HT1080 (cell line): ENCODE results near the gene KCNMA1.

GRCh38 chr10:77637108-77638172 lies at the start of gene KCNMA1:
KCNMA1 (minus strand) TSS chr10:77637808.
RAMPAGE:
- cytosol, long total RNA, result no peak
- long total RNA, result start-site peak on the minus strand at chr10:77637450-77637476, 164 reads
- nucleus, long total RNA, result no peak

DNA sequence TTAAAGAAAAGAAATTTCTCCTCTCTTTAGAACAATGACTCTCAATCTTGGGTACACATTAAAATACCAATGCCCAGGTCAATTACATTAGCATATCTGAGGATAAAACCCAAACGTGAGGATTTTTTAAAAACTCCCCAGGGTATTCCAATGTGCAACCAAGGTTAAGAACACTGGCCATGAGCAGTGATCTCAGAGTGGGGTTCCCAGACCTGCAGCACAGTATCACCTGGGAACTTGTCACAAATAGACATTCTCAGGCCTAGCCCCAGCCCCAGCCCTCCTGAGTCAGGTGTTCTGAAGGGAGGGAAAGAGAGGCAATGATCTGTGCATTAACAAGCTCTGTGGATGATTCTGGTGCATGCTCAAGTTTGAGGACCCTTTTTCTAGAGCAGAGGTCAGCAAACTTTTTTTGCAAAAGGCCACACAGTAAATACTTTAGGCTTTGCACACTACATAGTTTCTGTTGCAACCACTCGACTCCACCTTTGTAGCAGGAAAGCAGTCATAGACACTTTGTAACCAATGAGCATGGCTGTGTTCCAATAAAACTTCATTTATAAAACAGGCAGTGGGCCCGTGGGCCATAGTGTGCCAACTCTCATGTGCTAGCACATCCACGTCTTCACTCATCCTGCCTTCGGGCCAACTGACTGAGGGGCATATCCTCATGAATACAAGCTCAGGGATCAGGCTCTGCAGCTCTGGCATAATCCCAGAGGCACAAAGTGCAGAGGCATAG lies 71.4 kb downstream of the DLG5 start:
RAMPAGE:
- cytosol, long total RNA, result no peak
- long total RNA, result no peak
- nucleus, long total RNA, result no peak

DNA sequence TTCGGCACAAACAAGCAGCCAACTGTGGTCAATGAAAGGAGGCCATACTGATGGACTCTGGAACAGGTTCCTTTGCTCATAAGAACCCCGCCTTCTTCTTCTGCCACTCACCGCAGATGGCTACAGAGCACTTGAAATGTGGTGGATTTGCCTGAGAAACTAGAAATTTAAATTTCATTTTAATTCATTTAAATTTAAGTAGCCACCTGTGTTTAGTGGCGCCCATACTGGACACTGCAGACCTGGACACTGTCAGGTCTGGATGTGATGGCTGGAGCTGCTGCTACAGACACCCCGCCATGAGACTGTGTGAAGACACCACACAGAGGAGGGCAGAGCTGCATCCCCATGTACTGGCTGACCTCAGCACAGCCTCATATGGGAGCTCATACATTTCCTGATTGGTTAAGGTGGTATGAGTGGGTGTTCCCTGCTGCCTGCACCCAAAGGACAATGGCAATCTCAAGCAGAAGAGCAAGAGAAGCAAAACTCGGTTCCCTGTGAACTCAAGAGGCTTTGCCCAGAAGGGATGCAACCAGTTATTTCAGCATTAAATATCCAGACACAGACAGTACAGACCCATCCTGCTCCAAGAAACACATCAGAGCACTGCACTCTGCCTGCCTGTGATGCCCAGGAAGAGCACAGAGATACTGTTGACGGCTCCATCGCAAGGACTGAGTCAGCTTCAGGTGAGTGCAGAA lies 60.0 kb downstream of the DLG5 start:
RAMPAGE:
- cytosol, long total RNA, result no peak
- long total RNA, result no peak
- nucleus, long total RNA, result no peak

DNA sequence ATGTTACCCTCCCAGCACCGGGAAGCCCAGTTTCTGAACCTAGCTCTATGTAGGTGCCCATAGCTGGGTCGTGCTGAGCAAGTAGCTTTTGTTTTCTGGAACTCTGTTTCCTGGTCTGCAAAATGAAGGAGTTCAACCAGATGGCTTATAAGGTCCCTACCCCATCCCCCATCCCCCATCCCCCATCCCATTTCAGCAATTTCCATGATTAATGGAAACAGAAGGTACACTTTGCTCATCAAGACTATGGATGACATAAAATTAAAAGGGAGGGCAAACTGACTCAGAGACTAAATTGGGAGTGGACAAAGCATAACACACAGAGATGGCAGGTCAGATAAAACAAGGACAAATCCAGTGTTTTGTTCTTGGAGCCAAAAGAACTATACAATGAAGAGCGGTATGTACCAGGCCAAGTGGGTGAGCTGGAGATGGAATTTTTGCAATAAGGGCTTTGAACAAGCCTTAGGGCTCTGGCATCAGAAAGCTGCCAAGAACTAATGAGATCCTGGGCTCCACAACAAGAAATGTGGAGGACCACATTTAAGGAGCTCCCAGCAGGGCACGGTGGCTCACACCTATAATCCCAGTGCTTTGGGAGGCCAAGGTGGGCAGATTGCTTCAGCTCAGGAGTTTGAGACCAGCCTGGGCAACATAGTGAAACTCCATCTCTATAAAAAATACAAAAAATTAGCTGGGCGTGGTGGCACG lies 56.6 kb downstream of the DLG5 start:
RAMPAGE:
- cytosol, long total RNA, result no peak
- long total RNA, result no peak
- nucleus, long total RNA, result no peak

GRCh38 chr10:77967477-77967973 lies 41.0 kb upstream of the DLG5 start:
RAMPAGE:
- cytosol, long total RNA, result no peak
- long total RNA, result no peak
- nucleus, long total RNA, result no peak

RAMPAGE:
- cytosol, long total RNA, result no peak
- long total RNA, result no peak
- nucleus, long total RNA, result no peak
Measured at GRCh38 chr10:77971259-77971772, 44.8 kb upstream of the DLG5 start.

GRCh38 chr10:78255920-78256555 lies 222.4 kb downstream of the RPS24 start:
RAMPAGE:
- cytosol, long total RNA, result no peak
- long total RNA, result no peak
- nucleus, long total RNA, result no peak

GRCh38 chr10:78516667-78517210 lies 483.1 kb downstream of the RPS24 start:
RAMPAGE:
- cytosol, long total RNA, result no peak
- long total RNA, result no peak
- nucleus, long total RNA, result no peak

DNA sequence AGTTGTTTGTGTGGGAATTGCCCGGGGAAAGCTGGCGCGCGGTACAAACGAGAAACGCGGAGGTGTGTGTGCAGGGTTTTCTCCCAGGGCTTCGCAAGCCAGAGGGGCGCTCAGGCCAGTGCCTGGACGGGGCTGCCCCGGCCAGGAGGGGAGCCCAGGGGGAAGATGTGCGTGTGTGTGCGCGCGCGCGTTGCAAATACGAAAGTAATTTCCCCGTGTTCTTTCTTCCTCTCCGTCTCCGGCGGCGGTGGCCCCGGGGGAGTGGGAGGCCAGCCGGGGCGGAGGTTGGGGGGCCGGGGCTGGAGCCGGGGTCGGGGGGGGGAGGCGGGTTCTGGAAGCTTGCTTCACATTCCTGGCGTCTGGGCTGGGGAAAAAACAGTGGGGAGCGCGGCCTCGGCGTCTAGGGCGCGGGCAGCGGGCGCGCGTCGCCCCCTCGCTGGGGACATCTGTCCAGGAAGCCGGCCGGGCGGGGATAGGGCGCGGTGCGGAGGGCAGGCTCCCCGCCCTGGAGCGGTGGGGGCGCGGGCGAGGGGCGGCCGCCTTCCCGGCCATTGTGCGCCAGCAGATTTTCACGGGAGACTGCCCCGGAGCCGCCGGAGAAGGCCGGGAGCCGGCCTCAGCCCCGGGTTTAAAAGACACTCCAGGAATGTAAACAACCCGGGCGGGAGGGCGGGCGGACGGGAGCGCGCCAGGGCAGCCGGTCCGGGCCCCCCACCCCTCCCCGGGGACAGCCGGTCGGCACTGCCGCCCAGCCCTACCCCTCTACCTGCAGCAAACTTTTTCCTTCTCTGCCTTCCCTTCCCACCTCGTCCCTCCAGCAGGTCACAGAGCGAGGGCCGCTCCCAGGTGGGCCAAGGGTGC lies 1.3 kb downstream of the ZMIZ1 start:
RAMPAGE:
- cytosol, long total RNA, result no peak
- long total RNA, result no peak
- nucleus, long total RNA, result no peak

RAMPAGE:
- cytosol, long total RNA, result no peak
- long total RNA, result no peak
- nucleus, long total RNA, result no peak
Measured at GRCh38 chr10:79072537-79073352, 4.0 kb downstream of the ZMIZ1 start.

DNA sequence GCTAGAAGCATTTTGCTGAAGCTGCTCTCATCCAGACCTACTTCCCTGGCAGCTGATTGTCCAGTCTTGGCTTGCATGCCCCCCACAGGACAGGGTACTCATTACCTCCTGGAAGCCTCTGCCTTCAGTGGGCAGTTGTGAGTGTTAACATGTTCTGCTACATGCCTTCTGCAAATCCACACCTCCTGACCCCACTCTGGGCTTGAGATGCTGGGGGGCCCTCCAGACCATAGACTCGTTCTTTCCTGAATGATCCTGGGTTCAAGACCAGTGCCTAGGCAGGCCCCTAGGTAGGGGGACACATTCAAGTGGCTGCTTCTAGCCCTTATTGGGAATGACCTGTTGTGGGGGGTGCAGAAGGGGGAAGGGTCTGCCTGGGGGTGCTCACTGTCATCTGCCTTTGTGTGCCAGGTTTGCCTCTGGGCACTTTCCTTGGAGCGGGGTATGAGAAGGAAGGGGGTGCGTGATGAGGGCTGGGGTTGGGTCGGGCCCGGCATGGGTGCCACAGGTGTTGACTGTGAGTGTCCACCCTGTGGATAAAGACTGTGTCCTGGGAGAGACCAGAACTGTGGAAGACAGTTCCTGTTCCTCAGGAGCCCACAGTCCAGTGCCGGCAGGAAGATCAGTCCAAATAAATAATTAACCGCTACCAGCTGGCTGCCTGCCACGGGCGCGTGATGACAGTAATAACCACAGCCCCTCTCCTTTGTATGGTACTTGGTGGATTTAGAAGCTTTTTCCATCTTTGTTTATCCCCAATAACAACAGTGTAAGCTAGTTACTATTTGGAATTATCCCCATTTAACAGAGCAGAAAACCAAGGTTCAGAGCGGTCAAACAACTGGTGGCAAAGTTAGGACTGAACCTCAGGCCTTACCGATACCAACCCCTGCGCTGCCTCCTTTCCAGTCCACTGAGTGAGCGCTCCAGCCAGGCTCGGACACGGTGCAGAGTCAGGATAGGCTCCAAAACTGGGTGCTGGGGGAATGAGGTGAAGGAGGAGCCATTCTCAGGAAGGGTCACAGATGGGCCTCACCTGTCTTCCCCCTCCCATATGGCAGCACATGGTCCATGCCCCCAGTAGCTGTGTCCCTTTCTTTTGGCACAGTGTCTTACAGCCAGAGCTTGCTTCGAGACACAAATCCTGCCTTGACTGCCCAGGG lies 5.0 kb downstream of the ZMIZ1 start:
RAMPAGE:
- cytosol, long total RNA, result no peak
- long total RNA, result no peak
- nucleus, long total RNA, result no peak

DNA sequence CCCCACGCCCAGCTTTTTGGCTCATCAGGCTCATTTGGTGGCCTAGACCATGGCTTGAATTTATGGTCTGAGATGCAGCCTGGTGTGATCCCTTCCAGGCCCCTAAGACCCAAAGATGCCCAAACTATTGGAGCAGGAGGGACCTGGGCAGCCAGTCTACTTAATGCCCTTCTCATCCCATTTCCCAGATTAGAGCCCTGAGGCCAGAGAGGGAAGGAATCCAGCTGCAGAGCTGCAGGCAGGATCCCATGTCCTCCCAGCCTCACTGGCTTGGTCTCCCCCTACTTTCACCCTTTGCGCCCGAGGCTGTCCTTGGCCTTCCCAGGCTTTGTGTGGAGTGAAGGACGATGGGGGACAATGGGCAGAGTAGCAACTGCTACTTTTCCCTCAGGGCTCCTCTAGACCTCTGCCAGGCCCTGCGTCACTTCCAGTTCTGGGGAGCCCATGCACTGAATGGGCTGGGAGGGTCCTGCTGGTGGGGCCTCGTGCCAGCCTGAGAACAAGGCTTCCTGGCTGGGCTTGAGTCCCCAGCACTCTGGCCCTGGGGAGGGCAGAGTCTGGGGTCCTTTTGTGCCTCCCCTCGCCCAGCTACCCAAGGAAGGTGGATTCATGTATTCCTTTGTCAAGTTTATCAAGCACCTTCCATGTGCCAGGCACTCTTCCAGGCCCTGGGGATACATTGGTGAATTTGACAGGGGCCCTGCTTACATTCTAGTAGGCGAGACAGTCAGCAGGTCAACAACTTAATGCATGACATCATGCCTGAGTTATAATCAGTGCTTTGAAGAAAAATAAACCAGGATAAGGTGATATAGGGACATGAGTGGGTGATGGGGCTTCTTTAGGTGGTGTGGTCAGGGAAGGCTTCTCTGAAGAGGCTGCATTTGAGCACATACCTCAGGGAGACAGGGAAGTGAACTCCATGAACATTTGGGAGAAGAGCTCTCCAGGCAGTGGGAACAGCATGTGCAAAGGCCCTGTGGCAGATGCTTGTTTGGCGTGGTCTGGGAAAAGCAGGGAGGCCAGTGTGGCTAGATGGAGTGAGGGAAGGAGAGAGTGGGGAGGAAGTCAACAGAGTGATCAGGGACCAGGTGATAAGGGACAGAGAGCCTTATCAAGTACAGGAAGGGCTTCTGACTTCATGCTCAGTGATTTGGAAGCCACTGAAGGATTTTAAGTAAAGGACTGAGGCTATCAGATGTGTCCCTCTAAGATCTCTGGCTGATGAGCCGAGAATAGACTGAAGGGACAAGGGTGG lies 14.0 kb downstream of the ZMIZ1 start:
RAMPAGE:
- cytosol, long total RNA, result no peak
- long total RNA, result no peak
- nucleus, long total RNA, result no peak

RAMPAGE:
- cytosol, long total RNA, result no peak
- long total RNA, result no peak
- nucleus, long total RNA, result no peak
Measured at GRCh38 chr10:79090400-79090842, 21.7 kb downstream of the ZMIZ1 start.

DNA sequence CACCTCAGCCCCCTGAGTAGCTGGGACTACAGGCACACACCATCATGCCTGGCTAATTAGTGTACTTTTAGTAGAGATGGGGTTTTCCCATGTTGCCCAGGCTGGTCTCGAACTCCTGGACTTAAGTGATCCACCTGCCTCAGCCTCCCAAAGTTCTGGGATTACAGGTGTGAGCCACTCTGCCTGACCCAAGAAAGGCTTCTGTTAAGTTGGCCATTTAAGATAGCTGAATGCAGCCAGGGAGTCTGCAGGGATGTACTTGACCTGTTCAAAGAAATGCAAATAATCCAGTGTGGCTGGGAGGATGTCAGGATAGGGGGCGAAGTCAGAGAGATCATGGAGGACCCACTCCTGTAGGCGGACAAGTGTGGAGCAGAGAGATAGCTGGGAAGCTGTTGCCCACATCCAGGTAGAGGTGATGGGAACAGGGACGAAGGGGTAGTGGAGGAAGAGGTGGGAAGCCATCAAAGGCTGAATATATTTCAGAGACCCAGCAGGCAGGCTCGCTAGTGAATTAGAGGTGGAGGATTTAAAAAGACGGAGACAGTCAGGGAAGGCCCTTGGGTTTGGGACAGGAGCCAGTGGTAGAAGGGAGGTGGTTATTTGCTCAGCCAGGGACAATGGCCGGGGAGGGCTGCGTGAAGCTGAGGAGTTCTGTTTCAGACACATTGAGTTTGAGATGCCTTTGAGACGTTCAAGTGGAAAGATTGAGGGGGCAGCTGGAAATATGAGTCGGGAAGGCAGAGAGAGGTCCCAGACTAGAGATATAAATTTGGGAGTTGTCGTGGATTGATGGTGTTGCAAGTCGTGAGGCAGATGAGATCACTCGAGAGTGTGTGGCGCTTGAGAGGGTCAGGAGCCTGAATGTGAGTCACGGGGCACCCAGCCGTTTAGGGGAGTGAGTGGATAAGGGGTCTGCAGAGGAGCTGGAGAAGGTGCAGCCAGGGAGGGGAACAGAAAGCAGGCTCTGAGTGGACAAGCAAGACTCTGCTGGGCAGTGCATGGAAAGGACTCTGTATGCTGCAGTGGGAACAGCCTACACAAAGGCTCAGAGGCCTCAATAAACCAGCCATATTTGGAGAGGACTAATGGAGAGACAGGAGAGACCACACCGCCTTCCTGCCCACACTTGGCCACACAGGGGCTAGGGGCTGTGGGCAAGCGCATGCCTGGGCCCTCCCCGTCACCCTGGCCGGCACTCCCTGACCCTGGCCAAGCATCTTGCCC lies 73.2 kb downstream of the ZMIZ1 start:
RAMPAGE:
- cytosol, long total RNA, result no peak
- long total RNA, result no peak
- nucleus, long total RNA, result no peak

DNA sequence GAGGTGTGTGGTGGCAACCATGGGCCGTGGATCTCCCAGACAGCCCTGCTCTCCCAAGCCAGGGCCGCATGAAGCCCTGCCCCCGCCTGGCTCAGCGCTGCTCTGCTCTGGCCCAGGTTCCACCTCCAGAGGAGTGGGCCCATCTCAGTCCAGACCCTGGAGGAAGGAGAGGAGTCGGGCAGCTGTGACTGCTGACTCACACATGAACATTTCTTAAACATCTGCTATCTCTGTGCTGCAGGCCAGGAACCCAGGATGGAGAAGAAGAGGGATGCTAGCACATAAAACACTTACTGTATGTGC lies 110.0 kb downstream of the ZMIZ1 start:
RAMPAGE:
- cytosol, long total RNA, result no peak
- long total RNA, result no peak
- nucleus, long total RNA, result no peak

DNA sequence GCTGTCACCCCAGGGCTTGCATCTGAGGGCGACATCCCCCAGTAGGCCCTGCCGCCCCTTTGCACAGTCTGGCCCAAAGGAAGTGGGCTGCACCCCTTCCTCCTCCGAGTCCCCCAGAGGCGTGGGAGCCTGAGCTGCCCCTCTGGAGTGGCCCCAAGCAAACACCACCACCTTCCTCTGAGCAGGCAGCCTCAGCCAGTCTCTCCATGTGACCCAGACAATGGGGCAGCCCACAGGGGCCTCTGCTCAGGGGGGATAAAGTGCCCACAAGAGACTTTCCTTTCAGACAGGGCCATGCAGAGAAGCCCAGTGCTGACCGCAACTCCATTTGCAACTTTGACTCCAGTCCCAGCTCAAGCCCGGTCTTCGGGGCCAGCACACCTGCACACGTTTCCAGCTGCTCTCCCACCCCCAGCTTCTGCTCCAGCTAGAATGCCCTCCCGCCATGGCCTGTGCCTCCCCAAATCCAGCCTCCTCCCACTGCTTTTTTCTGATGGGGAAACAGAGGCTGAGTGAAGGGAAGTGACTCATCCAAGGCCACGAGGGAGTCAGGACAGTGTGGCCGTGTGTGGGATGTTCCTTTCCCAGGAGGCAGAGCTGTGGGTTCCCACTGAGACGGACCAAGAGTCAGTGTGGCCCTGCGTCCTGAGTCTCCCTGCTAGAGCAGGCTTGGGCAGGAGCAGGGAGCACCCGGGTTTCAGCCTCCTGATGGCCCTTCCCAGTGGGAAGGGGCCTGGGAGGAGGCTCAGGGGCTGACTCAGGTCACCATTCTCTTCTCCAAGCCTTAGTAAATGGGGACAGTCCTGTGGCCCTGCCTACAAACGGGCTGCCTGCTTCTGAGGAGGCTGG lies 111.9 kb downstream of the ZMIZ1 start:
RAMPAGE:
- cytosol, long total RNA, result no peak
- long total RNA, result no peak
- nucleus, long total RNA, result no peak

RAMPAGE:
- cytosol, long total RNA, result no peak
- long total RNA, result no peak
- nucleus, long total RNA, result no peak
Measured at GRCh38 chr10:79245384-79246048, 101.8 kb upstream of the PPIF start.

DNA sequence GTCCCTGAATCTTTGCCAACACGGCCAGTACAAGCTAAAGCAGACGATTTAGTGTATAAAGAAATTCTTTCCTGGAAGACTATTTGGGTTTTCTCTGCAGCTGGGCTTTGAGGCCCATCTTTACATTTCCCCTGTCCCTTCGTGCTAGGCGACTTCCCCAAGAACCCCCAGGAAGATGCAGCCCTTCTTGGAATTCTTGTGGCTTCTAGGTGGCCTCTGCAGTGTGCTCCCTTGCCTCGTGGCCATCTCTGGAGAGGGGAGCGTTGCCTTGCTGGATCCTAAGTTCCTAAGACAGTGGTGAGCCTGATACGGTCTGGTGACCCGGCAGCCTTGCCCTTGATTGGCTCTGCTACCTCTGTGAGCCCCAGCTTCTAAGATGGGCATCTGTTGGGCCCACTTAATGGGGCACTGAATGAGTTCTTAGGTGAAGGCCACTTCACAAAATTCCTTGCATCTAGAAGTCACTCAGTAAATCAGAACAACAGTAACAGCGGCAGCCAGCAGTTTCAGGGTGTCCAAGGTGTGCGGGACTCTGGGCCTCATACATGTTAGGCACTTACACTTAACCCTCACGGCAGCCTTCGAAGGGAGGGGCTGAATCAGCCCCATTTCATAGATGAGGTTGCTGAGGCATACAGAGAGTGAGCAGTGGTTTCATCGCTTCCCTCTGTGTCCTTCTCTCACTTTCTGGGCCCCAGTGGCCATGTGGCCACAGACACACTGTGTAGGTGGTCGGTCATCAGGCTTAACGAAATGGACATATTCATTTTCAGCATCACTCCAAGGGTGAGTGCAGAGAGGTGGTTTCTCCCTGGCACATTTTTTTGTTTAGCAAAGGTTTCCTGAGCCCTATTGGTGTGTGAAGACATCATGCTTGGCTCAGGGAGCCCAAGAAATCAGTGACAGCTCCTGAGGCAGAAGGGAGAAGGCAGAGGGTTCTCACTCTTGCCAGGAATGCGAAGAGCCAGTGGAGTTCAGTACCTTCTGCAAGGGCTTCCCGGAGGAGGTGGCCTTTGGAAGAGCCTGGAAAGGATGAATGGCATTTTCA lies 62.1 kb upstream of the PPIF start:
RAMPAGE:
- cytosol, long total RNA, result no peak
- long total RNA, result no peak
- nucleus, long total RNA, result no peak

DNA sequence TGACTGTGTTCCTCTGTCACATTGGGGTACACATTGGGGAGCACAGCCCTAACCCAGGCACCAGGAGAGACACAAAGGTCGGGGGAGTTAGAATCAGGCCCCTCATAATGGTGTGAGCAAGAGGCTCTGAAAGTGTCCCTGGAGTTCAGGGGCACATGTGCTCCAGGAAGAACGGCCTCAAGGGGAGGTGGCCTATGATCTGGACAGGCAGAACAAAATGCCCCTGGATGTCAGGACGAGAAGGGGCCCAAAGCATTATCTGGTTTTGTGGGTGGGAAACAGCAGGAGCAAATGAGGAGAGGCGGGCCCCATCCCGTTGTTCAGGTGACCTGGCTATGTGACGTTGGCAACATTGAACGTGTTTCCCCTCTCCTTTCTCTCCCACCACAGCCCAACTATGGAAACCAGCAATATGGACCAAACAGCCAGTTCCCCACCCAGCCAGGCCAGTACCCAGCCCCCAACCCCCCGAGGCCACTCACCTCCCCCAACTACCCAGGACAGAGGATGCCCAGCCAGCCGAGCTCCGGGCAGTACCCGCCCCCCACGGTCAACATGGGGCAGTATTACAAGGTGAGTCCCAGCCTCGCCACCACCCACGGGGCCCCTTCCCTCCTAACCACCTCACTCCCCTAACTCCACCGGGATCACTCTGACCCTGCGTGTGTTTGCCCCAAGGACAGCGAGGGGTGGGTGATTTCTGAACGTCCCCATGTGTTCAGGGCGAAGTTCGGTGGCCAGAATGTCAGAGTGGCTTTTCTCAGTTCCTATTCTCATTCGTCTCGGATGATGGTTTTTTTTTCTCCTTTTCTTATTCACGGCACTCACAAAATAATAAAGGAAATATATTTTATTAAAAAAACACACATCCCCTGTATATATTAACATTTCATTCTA lies 50.9 kb upstream of the PPIF start:
RAMPAGE:
- cytosol, long total RNA, result no peak
- long total RNA, result no peak
- nucleus, long total RNA, result no peak

DNA sequence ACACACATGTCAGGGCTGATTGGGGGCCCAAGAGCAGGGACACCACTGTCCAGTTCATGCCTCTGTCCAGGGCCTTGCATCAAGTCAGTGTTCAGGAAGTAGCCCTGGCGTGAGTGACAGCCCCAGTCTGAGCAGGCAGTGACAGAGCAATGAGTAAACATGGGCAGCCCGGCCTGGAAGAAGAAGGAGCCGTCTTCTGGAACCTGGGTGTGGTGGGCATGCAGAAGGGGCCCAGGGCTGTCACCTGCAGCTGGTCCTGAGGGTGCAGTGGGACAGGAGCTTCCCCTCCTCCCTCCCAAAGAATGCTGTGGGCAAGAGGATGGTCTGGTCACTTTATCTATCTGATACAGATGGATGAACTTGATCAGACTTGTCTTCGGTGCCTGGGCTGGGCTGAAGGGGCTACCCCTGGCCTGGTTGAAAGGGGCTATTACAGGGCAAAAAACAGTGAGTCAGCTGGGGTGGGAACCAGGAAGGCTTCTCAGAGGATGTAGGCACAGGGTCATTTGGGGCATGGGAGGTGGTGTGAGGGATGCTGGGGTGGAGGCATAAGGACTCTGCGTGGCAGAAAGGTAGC lies 42.7 kb upstream of the PPIF start:
RAMPAGE:
- cytosol, long total RNA, result no peak
- long total RNA, result no peak
- nucleus, long total RNA, result no peak